AG04449 (cell line): ENCODE measurements around the genes USP17L20 and ZNF518B.

GRCh38 chr4:8286502-8286899 is 16.9 kb downstream of the HTRA3 start:
- RRBS, result no CpG with 5 or more reads among the region's 16 CpGs

GRCh38 chr4:8315493-8316265 is 46.1 kb downstream of the HTRA3 start:
- RRBS, result 11% methylated on average over 2 of the region's 22 CpGs

DNA sequence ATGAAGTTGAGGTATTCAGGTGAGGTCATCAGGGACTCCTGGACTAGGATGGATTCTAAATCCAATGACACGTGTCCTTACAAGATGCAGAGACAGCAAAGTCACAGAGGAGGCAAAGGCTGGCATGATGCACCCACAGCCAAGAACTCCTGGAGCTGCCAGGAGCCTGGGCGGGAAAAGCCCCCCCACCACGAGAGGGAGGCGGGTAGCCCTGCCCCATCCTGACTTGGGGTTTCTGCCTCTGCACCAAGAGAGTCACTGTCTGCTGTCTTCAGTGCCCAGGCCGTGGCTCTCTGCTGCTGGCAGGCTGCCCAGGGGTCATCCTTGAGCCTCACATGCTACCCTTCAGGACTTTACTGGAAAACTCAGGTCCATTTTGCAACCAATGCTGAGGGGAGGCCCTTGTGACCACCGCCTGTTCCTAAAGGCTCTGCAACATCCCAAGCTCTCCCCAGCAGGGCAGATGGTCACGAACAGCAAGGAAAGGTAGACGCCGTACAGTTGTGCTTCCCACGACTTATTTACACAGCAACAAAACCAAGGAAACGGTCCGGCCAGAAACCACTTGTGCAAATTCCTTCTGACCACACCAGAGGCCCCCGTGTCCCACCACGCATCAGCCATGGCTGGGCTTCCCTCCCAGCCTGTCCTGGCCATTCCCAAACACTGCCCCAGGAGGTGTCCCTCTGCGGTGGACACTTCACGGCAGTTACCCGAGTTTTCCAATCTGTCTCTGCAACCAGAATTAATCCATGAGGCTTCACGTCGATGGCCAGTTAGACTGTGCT is 56.9 kb downstream of the ACOX3 start:
- RRBS, result no CpG with 5 or more reads among the region's 19 CpGs

- RRBS, result no CpG with 5 or more reads among the region's 7 CpGs
Measured at GRCh38 chr4:8393692-8394124, 46.8 kb downstream of the ACOX3 start.

DNA sequence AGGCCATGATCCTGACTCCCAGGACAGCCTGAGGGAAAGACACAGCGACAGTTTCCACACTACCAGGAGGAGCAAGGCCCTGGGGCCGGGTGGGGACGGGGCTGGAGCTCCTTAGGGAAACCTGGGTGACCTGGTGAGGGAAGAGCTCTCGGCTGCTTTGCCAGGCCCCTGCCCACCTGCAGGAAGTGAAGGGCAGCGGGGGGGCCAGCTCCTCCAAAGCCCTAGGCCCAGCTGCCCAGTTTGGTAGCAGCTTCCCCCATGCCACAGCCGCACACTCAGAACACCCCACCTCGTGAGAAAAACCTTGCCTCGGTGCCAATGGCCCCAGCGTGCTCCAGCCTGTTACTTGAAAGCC is 38.4 kb downstream of the ACOX3 start:
- RRBS, result no CpG with 5 or more reads among the region's 9 CpGs

DNA sequence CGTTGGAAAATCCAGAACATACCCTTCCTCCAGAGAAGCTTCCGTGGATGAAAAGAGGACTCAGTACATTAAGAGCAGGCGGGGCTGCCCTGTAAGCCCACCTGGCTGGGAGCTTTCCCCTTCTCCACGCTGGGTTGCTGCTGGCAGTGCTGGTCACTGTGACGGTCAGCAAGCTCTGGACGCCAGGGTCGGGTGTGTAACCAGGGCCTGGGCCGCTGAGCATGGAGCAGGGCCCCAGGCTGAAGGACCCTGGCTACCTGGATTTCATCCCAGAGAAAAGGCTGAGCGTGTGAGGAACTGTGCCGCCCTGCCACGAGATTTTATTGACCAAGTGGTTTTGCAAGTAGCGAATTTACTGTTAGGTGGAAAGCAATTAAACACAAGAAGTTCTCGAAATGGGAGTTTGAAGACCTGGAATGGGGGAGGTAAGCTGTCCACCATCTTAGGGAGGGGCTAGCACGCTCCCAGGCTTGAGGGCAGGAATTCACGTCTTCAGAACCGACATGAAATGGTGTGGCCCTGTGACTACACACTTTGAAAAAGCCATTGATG is 27.4 kb downstream of the TRMT44 start:
- RRBS, result no CpG with 5 or more reads among the region's 16 CpGs

GRCh38 chr4:8470426-8471211 is 30.0 kb downstream of the TRMT44 start:
- RRBS, result no CpG with 5 or more reads among the region's 23 CpGs

DNA sequence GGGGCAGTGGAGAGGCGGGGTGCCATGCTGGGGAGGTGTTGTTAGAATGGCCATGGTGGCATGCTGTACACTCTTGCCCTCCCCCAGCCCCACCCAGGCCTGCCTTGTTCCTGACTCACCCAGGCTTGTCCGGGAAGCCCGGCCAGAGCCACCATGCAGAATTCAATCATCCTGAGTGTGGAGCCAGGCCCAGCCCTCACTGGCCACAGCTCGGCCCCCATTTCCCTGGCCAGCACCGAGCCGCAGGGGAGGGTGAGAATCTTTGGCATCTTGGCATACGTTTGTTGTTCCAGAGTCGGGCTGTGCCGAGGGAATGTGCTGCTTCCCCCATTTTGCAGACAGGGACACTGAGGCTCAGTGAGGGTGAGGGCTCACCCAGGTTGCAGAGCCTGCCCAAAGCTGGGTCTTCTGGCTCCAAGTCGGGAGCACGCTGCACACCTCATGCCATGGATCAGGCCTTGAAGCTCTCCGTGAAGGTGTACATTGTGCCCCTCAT is 21.7 kb upstream of the GPR78 start:
- RRBS, result no CpG with 5 or more reads among the region's 12 CpGs

- RRBS, result no CpG with 5 or more reads among the region's 14 CpGs
Measured at GRCh38 chr4:9257936-9258217, at the start of gene USP17L20. USP17L20 (plus strand) TSS chr4:9258124.

GRCh38 chr4:10018562-10019492 is 2.5 kb downstream of the SLC2A9 start:
- RRBS, result 7% methylated on average over 12 of the region's 62 CpGs

GRCh38 chr4:10082534-10083059 is 34.0 kb downstream of the WDR1 start:
- RRBS, result no CpG with 5 or more reads among the region's 12 CpGs

- RRBS, result no CpG with 5 or more reads among the region's 16 CpGs
Measured at GRCh38 chr4:10093668-10094581, 22.7 kb downstream of the WDR1 start.

GRCh38 chr4:10109164-10109991 is 7.2 kb downstream of the WDR1 start:
- RRBS, result no CpG with 5 or more reads among the region's 17 CpGs

DNA sequence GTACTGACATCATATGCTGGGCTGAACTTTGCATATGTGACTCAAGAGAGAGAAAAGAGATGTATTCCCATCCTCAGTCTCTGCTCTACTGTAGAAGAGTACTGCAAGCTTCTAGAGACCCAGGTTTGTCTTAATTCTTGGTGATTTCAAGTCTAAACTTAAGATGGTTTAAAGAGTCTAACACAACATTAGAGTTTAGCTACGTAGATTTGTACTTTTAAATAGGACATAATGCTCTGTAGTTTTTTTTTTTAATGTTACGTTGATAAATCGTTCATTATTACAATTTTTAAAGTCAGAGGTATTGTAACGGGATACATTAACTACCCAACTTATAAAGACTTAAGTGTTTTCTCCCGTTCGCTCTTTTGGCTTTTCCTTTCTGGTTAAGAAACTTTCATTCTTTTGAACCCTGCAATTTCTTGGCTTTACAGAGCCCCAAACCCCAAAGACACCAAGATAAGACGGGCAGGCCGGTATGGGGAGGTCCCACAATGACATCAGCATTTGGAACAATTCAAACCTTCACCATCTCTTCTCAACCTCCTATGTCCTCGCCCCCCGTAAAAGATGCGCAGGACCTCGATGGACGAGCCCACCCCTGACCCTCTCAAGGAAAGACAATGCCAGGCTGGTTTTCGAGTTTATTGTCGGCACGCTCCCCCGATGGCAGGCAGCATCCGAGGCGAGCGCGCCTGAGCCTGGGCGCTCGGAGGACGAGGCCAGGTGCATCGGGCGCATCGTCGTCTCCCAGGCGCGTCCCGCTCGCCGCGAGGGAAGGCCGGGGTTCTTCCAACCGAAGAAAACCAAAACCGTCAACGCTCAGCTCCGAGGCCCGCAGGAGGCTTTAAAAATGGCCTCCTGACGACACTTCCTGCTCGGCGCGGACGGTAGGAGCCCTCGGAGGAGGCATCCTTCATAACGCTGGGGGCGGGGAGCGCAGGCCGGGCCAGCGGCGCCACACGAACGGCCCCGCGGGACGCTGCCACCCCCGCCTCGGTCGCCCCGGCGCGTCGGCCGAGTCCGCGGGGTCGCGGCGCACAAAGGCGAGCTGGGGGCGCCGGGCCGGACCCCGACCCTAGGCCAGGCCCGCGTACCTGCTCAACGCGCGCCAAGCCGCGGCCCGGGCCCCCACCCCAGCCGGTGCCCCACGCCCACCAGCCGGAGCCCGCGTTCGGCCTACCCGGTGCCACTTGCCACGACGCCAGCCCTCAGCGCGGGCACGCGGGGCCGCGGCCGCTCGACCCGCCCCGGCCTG is 846 bp downstream of the ZNF518B start:
- RRBS, result 1% methylated on average over 47 of the region's 102 CpGs

DNA sequence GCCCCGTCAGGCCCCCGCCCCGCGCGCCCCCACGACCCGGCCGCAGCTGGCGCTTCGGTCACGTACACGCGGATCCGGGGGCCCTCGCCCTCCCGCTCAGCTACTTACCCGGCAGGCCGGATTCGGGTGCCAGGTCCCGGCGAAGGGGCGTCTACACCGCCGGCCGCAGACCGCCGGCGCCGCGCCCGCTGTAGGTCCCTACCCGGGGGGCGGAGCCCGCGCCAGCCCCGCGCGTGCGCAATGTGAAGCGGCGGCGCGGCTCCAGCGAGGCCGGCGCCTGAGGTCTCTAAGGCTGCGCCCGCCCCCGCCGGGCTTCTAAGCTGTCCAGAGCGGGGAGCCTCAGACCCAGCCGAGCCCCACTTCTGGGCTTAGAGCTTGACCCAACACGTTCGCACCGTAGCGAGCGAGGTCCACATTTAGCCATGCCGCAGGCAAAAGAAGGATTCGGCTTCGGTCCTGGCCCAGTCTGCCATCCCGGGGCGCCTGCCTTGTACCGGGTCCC is at the start of gene ZNF518B:
ZNF518B (minus strand) TSS at position 218 of the 502 bp plus-strand sequence.
- RRBS, result 3% methylated on average over 28 of the region's 63 CpGs

- RRBS, result no CpG with 5 or more reads among the region's 8 CpGs
Measured at GRCh38 chr4:11420351-11420976, 8.2 kb downstream of the HS3ST1 start.

DNA sequence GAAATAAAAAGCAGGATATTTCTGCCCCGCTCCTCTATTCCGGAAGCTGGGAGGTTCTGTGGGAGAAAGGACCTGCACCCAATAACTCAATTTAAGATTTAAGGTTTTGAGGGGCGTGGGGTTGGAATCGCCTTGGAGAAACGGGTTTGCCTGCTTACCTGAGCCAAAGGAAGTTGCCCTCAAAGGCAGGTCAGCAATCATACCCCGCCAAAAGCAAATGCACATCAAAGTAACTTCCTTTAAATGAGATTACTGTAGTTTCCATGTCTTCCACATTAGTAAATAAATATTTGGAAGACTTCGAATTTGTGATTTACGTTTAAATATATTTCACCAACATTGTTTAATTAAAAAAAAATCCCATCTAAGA is 999 bp upstream of the HS3ST1 start:
- RRBS, result no CpG with 5 or more reads among the region's 8 CpGs

GRCh38 chr4:11496346-11496966 is 67.8 kb upstream of the HS3ST1 start:
- RRBS, result no CpG with 5 or more reads among the region's 7 CpGs

- RRBS, result no CpG with 5 or more reads among the region's 5 CpGs
Measured at GRCh38 chr4:11587706-11588184, 159.1 kb upstream of the HS3ST1 start.

GRCh38 chr4:13483071-13483517 is 1.0 kb downstream of the RAB28 start:
- RRBS, result 19% methylated on average over 3 of the region's 11 CpGs